ENCODE measurements around the gene FAM204A.

- PRO-cap = bidirectional peak, plus-strand start at chr10:115001589, minus-strand start at chr10:115001631; bidirectional peak, plus-strand start at chr10:115001872, minus-strand start at chr10:115001814; bidirectional peak, plus-strand start at chr10:115002238, minus-strand start at chr10:115002124
Measured at GRCh38 chr10:115001393-115002422, 63.7 kb downstream of the TRUB1 start.

- PRO-cap = no peak
Measured at GRCh38 chr10:116270410-116271816, 2.1 kb downstream of the GFRA1 start.

- PRO-cap = no peak
Measured at GRCh38 chr10:116737635-116738216, 4.6 kb downstream of the HSPA12A start.

DNA sequence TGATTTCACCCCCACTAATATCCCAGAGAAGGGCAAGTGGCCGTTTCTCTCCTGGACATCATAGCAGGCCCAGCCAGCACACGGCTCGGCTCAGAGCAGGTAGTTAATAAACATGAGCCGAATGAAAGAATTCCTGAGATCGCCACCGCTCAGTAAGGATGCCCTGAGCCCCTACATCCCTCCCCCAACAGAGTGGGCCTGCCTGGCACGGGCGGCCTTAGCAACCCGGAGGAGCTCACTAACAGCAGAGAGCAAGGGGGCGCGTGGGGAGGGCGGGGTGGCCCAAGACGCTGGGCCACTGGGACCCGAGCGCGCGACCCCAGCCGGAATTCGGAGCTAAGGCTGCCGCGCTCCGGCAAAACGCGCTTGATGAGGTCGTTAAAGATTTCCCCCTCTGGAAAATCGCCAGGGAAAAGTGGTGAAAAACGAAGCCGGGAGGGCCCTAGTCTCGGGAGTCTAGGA lies 387 bp upstream of the ENO4 start:
- PRO-cap = no peak

- PRO-cap = no peak
Measured at GRCh38 chr10:116850067-116850422, 746 bp downstream of the ENO4 start.

DNA sequence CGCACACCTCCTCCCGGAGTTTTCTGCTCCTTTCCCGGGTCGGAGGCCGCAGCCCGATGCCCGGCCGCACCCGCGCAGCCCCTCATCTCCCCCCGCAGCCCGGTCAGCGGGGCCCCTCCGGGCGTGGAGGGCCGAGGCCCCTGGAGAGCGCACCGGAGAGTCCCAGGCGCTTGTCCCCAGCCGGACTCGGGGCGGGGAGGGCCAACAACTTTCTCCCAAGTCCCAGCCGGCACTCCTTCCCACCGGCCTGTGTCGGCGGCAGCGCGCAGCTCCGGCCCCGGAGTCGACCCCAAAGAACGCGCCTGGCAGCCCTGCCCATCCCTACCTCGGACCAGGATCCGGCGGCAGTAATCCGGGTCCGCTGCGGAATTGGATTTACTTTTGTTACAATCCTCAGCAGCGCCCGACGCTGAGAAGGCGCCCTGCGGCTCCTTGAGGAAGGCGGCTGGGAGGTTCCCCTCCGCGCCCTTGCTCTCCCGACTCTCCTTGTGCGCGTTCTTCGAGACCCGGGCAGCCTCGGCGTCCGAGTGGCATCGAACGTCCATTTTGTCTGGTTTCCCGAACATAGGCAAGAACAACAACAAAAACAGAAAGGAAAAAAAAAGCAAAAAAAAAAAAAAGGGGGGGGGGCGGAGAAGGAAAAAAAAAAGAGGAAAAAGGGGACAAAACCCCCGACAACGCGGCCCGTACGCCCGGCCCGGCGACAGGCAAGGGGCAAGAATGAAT lies 416 bp downstream of the VAX1 start:
- PRO-cap = no peak

- PRO-cap = no peak
Measured at GRCh38 chr10:117318295-117319126, 56.7 kb downstream of the PDZD8 start.

GRCh38 chr10:117358073-117358618 lies 17.1 kb downstream of the PDZD8 start:
- PRO-cap = no peak

GRCh38 chr10:117531857-117533220 lies 10.2 kb upstream of the EMX2 start:
- PRO-cap = no peak

DNA sequence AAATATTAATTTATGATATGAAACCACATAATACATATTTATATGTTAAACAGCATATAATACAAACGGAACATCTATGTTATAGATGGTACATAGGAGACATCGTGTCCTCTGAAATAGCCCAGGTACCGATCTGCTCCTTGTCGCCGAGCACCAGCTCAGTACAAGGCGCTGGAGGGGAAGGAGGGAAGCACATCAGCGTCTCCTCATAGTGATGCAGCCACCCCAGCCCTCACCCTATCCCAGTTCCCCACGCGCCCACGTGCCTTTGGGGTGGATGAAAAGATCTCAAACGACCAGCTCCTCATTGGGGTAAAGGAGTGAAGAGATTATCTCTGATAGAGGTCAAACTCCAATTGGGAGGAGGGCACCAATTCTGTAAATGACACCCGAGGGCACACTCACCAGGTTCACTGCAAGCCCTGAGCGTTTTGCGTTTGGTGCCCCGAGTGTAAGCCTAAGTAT lies 9.1 kb upstream of the EMX2 start:
- PRO-cap = no peak

GRCh38 chr10:117543967-117544613 lies 1.5 kb downstream of the EMX2 start:
- PRO-cap = no peak

GRCh38 chr10:117554200-117554710 lies 11.7 kb downstream of the EMX2 start:
- PRO-cap = no peak

GRCh38 chr10:118271829-118272265 lies 70.3 kb downstream of the FAM204A start:
- PRO-cap = no peak

DNA sequence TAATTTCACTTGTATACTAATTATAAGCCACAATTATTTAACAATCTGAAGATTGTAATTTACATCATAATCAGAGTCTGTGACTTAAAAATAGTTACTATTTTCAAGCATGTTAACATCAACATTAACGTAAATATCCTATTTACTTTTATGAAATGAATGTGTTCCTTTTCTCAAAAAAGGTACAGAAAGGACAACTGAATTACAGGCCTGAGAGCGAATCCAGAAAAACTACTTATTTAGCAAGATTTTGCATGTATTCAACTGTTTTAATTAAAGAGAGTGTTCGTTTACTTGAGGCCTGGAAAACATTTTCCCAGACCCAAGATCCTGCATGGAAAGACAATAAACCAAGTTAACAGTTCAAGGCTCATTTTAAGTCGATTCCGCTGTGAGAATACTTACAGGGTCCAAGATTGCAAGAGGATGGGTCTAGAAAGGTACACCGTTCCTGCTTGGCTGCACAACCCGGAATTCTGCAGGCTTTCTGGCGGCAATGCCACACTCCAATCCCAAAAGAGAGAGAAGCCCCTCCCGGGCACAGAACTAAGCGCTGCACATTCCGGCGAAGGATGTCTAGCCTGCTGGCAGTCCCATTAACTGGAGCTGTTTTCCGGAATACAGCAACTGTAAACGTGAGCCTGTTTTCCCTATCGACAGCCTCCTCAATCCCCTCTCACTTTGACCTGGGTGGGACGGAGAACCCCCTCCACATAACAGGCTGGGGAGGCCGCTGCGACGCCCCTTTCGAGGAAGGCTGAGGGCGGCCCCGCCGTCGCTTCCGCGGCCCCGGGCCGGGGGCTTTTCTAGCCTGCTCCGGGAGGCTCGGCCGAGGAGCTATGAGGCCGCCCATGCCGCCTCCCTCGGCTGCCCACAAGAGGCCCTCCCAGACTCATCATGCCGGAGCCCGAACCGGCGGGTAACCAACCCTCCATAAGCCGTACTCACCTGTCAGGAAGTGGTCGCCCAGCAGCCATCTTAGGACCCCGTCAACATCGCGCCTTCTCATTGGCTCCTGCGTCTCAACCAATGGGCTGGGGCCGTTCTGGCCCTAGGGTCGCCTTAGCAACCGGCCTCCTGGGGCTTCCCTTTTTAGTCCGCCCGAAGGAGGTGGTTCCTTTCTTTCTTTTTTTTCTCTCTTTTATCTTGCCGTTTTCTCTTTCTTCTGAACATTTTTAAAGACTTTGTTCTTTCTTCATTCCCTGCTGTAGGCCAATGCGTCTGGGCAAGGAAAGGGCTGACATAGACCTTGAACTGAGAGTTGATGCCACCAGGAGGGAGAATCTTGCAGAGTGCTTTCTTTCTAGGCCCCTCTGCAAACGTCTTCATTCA lies at the start of gene FAM204A:
Gene FAM204A (minus strand): TSS at position 1,003 of the 1,332 bp plus-strand sequence.
- PRO-cap = unidirectional peak, minus-strand start at position 999 of the sequence

DNA sequence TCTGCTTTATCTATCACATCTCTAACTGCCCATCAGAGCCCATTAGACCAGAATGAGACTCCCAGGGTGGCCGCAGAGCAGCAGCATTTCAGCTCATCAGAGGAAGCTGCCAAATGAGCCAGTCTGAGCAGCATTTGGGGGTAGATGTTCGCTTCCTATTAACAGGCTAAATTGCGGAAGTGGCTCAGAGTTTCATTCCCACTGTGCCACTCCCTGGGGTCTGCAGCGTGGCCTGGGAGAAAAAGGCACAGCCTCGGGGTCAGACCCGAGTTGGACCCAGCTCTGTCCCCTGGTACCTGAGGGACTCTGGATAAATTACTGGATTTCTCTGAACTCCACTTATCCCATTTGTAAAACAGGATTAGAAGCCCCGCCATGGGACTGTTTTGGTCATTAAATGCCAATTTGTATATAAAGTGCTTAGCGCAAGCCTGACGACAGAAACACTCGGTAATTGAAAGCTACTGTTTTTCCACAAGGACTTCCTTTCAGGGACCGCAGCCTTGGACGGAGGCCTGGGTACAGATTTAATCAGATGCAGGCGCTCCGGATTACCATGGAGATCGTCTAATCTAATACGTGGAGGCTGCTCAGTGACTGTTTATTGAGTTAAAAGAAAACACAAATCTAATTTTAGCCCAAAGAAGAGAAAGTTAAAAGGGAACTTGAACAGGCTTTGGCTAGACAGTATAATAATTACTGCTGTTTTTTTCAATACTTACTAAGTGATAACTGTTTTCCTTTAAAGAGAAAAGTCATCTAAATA lies 73.8 kb upstream of the PRLHR start:
- PRO-cap = no peak

DNA sequence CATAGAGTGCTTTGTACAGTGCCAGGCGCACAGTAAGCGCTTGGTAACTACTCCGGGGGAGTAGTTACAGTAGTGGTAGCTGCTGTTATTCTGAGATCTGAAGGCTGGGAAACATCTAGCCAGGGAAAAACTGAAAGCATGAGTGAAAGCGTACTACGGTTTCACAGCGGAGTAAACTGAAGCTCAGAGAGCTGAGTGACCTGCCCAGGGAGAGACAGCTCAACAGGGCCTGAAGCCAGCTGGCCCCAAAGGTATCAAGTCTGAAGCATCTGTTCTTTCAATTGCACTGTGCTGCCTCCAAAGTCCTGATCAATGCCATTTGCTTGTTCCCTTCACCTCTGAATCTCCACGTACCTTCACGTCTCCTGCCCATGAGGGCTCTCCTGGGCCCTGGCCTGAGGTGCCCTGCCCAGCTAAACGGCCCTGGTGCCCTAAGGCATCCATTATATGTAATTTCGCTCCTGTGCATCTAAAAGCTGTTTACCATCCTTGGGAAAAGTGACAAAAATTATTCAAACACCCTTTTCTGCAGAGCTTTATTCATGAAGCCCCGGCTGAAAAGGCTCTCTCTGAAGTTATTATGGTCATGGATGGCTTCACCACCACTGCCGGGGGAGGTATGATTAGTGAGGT lies 78.0 kb upstream of the PRLHR start:
- PRO-cap = no peak

DNA sequence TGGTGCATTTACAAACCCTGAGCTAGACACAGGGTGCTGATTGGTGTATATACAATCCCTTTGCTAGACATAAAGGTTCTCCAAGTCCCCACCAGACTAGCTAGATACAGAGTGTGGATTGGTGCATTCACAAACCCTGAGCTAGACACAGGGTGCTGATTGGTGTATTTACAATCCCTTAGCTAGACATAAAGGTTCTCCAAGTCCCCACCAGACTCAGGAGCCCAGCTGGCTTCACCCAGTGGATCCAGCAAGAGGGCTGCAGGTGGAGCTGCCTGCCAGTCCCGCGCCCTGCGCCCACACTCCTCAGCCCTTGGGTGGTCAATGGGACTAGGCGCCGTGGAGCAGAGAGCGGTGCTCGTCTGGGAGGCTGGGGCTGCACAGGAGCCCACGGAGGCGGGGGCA lies 5.1 kb upstream of the CACUL1 start:
- PRO-cap = no peak

DNA sequence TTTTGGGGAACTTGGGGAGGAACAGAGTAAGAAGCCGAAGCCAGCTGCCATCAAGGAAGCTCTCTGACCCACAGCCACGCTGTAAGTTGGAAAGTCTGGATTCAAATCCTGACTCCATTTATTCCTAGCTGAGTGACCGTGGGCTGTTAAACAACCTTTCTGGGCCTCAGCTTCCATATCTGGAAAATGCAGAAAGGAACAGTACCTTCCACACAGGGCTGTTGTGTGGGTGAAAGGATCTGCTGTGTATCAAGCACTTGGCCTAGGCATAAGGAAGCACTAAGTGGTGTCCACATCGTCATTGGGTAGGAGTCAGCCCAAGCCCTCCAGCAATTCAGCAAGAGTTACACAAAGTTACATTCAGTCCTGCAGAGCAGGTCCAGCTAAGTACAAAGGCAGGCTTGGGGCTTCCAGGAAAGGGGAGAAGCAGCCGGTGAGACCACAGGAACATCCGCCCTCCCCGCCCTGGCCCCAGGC lies 69.5 kb upstream of the NANOS1 start:
- PRO-cap = no peak

- PRO-cap = no peak
Measured at GRCh38 chr10:119033900-119034854, 4.7 kb downstream of the NANOS1 start.

DNA sequence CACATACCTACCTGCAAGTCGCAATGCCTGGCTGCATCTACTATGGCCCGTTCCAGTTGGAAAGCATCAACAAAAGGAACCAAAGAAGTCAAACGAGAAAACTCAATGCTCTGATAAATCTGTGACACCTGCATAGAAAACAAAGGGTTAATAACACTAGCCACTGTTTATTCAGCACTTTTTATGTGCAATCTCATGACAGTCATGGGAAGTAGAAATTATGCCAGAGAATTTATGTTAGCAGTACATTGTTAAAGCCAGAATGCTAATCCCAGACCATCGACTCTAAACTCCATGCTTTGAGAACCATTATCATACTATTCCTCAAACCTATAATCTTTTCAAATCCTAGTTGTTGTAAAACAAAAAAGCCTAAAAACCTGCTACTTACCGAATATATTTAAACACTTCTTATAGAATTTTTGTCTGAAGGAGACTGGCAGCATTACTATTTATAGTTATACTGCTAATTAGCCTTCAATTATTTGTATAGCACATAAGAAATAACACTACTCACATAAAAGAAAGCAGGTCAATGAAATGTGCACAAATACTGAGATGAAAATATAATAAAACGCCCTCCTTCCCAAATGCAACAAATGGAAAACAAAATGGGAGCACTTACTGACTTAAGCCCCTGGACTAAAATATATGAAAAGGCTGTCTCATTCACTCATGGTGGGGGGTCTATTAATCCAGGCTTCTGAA lies 20.9 kb downstream of the EIF3A start:
- PRO-cap = no peak

Data from NALM6 (cell line).